Mesenchymal stem cell of Wharton's jelly (primary cell): ENCODE results near the gene AVPR1B.

GRCh38 chr1:204923848-204925013 is 95.8 kb downstream of the NFASC start:
- CAGE, long polyA plus RNA: no peak

- CAGE, long polyA plus RNA: no peak
Measured at GRCh38 chr1:205320586-205321060, 922 bp downstream of the NUAK2 start.

GRCh38 chr1:205343028-205343690 is 13.6 kb downstream of the KLHDC8A start:
- CAGE, long polyA plus RNA: no peak

- CAGE, long polyA plus RNA: no peak
Measured at GRCh38 chr1:205505030-205505654, 673 bp downstream of the CDK18 start.

GRCh38 chr1:205528812-205529745 is 24.6 kb downstream of the CDK18 start:
- CAGE, long polyA plus RNA: no peak

DNA sequence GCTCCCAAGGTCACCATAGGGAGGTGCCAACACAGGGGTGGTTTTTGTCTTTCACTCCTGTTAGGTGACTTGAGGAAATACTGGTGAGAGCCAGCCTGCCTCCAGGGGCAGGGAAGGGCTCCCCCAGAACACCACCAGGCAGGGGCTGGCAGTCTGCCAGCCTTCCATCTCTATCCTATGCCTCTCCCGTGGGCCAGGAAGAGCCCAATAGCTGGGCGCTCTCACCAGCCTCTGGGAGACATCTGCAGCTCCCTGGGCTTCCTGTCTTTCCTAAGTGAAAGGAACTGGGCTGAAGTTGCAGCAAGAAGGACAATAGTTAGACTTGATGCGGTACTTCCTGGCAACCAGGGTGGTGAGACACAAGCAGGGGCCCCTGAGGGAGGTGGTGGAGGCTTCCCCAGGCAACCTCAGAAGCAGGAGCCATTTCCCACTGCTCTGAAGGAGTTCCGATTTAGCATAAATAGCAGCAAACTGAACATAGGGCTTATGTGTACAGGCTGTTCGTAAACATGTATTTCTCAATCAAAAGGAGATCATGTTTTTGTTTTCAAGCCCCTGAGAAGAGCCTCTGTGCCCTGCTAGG is 14.1 kb downstream of the MFSD4A start:
- CAGE, long polyA plus RNA: no peak

DNA sequence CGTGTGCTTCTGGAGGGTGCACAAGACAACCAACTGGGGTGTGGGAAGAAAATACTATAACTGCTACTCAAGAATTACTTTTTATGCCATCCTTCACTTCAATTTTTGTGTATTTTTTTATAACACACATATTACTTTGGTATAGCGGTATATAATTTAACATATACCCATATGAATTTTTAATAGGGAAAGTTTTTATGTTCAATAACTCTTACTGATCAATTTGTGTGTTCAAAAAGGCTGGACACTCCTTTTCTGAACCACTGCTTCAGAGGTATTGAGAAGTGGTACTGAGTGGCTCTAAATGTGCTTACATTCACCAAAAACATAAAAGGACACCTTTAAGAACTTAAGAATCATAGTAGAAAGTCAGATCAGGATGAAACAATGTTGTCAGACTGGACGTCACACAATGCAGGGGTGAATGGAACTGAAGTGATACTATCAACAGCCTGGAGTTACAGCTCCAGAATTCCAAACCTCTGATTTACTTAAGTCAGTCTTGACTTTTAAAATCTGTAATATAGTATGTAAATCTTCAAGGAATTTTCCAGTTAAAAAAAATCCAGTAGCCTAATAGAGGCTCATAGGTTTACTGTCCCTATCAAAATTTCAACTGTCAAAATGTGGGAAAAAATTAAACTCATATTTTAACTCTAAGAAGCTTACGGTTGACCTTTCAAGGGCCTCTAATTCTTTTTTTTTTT is 19.3 kb downstream of the ELK4 start:
- CAGE, long polyA plus RNA: no peak

DNA sequence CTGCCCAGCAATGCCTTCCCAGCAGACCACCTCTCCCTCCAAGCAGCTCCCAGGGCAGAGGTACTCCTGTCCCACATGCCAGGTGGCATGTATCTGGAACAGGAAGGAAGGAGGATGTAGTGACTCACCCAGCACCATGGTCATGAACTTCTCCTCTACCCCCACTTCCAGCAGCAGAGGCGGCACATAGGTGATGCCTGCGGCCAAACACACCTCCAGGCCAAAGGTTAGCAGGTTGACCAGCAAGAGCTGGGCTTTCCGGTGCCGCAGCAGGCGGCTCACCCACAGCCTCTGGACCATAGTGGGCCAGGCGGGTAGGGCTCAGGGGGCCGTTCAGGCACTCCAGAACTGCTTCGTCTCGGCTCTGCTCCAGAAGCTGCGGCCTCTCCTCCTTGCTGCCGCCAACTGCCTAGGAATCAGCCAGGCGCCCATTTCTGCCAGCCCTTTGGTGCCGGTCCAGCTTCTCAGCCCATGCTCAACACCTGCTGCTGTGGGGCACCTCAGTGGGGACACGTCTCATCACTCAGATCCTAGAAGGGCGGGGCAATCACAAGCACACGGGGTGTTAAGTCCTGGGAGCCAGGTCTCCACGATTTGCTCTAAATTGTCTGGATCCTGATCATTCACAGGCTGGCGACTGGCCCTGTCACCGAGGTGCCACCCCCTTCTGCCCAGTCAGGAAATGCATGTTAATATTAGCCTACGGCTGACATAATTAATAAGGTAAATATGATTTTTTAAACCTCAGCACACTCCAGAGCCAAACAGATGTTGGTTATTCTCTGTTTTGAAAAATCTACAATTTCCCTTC is 15.7 kb downstream of the SLC45A3 start:
- CAGE, long polyA plus RNA: no peak

- CAGE, long polyA plus RNA: no peak
Measured at GRCh38 chr1:205670468-205671596, 9.5 kb downstream of the SLC45A3 start.

DNA sequence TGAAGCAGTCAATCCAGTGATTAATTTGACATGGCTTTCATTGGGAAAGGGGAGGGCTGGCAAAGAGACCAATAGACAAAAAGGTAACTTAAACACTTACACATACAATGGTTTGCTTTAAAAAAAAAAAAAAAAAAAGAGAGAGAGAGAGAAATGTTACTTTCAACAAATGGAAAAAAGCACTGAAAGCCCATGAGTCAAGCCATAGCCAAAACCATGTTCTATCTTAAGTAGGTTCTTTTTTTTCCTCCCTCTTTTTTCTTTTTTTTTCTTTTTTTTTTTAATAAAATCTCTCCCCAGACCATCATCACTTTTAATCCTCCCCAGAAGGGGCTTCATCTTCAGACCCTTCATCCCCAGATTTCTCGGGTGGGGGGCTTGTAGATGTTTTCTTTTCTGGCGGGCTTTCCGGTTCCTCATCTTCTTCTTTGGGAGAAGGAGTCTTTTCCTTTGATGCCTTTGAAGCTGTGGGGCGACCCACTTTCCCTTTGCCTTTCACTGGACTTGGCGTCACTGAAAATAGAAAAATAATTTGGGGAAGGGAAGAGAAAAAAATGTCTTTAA is 31.9 kb downstream of the NUCKS1 start:
- CAGE, long polyA plus RNA: no peak

- CAGE, long polyA plus RNA: no peak
Measured at GRCh38 chr1:205750297-205750491, 212 bp upstream of the NUCKS1 start.

DNA sequence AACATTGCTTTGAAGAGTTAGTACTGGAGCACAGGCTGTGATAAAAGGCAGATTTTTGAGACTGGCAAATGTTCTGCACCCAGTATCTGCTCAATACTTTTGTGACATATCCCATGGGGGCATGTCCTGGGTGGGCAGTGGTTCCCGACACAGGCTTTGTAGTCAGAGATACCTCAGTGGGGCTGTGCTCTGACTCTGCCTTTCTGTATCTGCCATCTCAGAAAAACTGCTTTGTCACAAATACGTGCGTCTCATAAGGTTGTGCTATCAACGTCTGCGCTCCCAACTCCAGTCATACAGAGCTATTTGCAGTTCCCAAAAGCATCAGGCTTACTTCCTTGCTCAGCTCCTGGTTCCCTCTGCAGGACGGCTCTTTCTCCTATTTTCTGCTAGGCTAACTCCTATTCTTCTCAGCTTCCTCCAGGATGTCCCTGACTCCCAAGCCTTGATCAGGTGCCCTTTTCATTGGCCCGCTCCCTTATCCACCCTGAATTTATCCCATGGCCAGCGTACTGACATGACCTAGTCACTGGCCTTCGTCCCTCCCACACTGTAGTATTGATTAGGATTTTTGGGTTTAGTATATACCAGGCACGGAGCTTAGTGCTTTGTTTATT is 12.1 kb upstream of the RAB29 start:
- CAGE, long polyA plus RNA: no peak

GRCh38 chr1:205947022-205947376 is 3.7 kb upstream of the SLC26A9 start:
- CAGE, long polyA plus RNA: no peak

DNA sequence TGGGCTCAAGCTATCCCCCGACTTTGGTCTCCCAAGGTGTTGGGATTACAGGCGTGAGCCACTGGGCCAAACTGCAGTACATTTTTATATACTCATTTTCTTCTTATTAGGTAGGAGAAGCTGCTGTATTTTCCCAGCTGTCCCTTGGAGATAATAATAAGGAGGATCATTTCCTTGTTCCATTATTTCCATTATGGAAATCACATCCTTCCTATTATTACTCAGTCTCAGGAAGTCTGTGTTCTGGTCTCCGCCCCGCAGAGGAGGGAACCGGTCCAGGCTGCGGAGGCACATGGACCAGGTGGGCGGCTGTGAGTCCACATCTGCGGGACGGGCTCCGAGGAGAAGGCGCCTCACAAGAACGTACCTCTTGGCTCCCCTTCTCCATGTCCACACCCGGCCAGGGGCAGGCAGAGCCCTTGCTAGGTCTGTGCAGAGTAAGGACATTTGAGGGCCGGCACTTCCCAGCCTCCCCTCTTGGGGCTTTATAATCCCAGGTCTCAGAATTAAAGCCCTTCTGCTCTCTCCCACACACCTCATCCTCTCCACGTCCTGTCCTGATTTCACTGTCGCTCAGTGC is 14.6 kb downstream of the RAB7B start:
- CAGE, long polyA plus RNA: no peak

DNA sequence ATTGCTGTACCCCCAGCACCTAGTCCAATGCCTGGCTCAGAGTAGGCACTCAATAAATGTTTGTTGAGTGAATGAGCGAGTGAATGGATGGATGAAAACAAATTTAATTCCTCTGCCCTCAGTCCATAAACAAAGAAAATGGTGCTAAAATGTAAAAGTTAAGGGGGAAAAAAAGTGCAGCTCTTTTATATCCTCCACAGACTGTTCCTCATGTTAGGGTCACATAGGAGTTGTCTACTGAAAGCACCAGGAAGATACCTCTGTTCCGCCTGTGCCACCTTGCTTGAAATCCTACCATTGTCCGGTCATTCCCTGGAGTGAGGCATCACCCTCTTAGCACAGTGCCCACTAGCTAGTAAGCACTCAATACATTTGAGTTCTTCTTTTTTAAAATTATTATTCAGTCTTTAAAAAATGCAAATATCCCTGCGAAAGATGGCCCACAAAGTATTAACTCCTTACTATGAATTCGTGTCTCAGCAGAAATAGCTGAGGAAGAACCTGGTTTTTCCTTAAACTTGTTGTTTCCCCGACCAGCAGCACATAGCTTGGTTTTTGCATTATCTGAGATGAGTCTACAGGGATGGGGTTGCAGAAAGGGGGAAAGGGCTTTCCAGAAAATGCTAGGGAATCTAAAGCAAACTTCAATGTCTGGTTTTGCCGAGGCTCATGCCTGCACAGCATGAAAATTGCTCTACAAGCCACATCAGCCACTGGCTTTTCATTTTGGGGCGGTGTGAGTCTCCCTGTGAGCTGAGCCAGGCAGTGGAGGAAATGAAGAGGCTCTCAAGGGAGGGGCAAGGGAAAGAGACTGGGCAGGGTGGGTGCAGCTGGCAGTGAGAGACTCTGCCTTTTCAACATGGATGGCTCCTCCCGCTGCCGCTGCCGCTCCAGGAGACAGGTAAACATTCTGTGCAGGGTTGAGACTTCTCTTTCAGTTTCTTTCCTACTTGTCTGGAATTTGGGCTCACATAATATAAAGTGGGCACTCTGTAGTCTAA is 11.0 kb upstream of the CTSE start:
- CAGE, long polyA plus RNA: no peak

- CAGE, long polyA plus RNA: no peak
Measured at GRCh38 chr1:206116983-206118233, at the start of gene AVPR1B. AVPR1B (minus strand) TSS chr1:206117388.

GRCh38 chr1:206444967-206445605 is 25.2 kb upstream of the IKBKE start:
- CAGE, long polyA plus RNA: no peak

DNA sequence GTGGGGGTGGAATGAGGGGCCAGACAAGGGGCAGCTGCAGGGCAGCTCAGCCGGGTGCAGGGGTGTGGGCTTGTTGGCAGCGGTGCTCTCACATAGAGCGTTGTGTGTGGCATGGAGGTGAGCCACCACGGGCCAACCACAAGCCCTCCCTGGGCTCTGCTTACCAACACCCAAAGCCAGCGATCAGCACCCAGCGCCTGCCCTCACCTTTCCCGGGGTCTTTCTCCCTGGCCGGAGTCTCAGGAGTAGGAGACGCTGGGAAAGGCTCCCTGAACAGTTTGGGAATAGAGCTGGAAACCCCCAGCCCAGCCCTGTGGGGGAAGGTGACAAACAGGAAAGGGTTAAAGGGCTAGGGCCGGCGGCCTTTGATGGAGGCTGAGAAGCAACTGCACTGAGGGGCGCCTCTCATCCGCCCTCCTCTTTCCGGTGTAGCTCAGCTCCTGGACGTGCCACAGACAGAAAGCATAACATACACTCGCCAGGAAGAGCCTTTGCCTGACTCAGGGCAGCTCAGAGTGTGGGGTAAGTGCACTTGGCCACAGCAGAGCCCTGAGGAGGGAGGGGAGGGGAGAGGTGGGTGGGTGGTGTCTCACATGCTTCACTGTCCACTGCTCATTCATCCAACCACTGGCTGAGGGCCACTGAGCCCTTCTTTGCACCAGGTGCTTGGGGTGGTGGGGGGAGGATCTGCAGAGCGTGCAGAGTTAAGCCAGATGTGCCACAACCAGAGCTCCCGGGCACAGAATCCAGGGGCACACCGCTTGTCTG is 632 bp downstream of the IKBKE start:
- CAGE, long polyA plus RNA: no peak

GRCh38 chr1:206507647-206508351 is 468 bp downstream of the RASSF5 start:
- CAGE, long polyA plus RNA: no peak

- CAGE, long polyA plus RNA: no peak
Measured at GRCh38 chr1:206540134-206540904, 33.0 kb downstream of the RASSF5 start.